HTR-8/SVneo (cell line): ENCODE measurements around a stretch of chr7.

- RRBS = no CpG with 5 or more reads among the region's 4 CpGs
Measured at GRCh38 chr7:127227730-127228202, 25.0 kb downstream of the GRM8 start.

DNA sequence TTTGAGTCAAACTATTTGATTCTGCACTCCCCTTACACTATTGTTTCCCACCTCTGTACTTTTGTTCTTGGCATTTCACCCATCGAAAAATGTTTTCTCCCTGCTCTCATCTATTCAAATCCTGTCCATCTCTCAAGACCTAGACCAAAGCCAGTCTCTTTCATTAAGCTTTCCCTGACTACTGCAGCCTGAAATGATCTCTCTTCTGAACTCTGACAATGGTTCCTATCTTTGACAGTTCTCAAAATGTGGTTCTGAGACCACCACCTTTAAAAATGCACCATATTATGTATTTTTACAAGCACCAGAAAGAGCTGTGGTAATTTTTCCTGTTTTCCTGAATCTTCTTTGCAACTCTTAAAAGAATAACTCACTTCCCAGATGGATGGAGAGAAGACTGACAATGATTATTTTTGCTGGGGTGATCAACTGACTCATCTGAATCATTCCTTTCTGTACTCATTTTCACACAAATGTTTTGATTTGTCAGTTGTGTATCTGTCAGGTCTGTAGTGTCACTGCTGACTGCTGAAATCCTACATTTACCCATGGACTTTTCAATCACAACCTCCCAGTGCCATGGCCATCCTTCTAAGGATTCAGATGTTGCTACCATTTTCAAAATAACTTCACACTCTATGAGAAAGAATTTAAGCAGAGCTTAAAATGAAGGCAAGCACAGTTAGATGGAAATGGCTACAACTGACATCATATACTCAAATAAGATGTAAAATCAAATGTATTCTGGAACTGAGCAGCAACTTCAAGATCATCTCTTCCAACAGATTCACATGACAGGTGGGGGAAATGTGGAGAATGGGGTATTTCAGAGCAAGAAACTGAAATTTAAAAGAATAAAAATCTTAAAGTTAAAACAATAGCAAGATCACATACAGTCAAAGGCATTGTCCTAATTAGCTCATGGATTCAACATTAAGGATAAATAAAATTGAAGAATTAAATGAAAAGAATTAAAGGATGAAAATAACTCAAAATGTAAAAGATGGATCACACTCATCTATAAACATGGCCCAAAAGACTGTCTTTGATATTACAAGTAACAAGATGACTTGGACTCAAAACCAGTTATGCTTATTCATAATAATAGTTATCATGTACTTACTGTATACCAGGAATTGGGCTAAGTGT, 41.0 kb downstream of the ZNF800 start:
- RRBS = no CpG with 5 or more reads among the region's 1 CpG

DNA sequence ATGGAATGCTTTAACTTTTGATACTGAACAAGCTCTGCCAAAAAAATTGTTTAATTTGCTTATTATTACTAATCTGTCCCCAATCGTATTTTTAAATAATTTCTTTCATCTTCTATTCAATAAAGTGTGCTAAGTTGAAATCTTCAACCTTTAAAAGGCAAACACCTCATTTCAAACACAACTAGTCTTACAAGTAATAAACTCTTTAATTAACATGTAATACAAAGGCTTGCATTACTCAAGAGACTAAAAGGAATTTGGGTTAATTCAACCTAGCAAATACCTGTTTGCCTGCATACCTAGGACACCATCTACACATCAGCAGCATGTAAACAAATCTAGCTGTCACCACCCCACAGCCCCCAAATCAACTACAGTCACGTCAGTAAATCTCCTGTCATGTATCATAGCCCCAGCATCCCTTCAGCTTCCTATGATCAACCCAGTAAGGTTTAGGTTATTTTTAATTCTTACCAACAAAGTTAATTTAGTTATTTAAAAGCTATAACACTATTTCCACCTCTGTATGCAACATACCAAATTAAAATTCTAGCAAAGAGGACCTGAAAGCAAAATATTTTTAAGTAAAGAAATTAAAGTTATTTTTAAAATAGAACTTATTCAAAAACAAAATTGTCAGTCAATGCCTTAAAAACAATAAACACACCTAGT, 33.5 kb downstream of the ZNF800 start:
- RRBS = no CpG with 5 or more reads among the region's 2 CpGs

GRCh38 chr7:127383115-127383800, 9.2 kb downstream of the ZNF800 start:
- RRBS = no CpG with 5 or more reads among the region's 1 CpG

- RRBS = no CpG with 5 or more reads among the region's 5 CpGs
Measured at GRCh38 chr7:127413713-127414571, 21.4 kb upstream of the ZNF800 start.

DNA sequence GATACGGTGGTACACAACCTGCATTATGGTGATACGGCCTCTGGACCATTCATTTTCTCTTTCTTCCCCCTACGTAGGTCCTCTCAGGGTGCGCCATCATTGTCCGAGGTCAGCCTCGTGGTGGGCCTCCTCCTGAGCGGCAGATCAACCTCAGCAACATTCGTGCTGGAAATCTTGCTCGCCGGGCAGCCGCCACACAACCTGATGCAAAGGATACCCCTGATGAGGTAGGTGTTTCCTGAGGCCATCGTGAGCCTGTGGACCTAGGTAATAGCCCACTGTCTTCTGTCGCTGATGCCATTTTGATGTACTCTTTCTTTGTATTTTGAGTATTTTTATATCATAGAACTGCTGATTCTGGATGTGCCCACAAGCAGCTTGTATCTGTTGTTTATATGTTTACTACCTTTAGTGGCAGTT, 34.6 kb downstream of the SND1 start:
- RRBS = no CpG with 5 or more reads among the region's 13 CpGs

- RRBS = no CpG with 5 or more reads among the region's 6 CpGs
Measured at GRCh38 chr7:127933491-127934732, 97.3 kb downstream of the LRRC4 start.

DNA sequence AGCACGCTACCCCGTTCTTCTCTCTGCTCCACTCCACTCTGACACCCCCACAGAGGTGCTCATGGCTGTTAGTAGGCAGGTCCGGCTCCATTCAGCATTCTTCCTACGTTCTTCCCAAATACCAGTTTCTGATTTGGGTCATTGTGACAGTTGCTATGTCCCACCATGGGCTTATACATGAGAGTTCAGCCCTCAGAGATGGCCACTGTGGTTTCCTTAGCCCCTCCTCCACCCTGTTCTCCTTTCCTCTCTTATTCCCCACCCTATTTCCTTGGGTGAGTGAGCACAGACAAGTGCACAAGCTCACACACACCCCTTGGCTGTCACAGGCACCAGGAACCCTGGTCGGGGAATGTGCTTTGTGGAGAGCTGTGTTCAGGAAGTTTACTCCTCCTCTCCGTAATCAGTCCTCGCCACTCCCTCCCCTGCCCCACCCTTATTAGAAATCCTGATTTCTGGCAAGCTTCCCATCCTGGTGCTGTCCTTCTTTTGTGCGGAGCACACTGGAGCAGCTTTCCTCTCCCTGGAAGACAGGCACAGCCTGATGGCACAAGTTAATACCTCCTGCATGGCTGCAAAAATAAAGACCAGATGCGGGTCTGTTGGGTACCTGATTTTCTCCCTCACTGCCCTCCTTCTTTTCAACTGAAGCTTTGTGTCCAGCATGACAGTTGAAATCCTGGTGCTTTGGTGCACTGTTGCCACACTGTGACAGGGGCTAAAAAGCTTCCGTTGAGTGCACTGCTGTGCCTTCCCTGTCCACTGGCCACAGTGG, 55.2 kb downstream of the LRRC4 start:
- RRBS = no CpG with 5 or more reads among the region's 10 CpGs

DNA sequence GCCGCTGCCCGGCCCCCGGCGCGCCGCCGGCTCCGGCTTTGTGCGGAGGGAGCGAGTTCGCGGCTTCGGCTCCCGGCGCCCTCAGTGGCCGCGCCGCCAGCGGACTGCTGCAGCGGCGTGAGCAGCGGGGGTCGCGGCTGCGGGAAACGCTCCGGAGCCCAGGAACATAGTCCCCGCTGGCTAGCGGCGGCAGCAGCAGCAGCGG, 453 bp upstream of the LRRC4 start:
- RRBS = 5% methylated on average over 22 of the region's 31 CpGs

GRCh38 chr7:128168538-128169270, 72.4 kb upstream of the LEP start:
- RRBS = 16% methylated on average over 1 of the region's 25 CpGs

DNA sequence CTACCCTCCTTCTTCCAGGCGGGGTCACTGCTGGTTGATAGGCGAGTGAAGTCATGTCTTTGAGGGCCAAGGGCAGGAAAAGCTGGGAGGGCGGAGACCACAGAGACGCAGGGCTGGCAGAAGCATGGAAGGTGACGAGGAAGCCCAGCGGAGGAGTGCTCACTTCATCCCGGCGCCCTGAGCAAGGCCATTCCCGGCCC, 28.3 kb downstream of the IMPDH1 start:
- RRBS = no CpG with 5 or more reads among the region's 9 CpGs

DNA sequence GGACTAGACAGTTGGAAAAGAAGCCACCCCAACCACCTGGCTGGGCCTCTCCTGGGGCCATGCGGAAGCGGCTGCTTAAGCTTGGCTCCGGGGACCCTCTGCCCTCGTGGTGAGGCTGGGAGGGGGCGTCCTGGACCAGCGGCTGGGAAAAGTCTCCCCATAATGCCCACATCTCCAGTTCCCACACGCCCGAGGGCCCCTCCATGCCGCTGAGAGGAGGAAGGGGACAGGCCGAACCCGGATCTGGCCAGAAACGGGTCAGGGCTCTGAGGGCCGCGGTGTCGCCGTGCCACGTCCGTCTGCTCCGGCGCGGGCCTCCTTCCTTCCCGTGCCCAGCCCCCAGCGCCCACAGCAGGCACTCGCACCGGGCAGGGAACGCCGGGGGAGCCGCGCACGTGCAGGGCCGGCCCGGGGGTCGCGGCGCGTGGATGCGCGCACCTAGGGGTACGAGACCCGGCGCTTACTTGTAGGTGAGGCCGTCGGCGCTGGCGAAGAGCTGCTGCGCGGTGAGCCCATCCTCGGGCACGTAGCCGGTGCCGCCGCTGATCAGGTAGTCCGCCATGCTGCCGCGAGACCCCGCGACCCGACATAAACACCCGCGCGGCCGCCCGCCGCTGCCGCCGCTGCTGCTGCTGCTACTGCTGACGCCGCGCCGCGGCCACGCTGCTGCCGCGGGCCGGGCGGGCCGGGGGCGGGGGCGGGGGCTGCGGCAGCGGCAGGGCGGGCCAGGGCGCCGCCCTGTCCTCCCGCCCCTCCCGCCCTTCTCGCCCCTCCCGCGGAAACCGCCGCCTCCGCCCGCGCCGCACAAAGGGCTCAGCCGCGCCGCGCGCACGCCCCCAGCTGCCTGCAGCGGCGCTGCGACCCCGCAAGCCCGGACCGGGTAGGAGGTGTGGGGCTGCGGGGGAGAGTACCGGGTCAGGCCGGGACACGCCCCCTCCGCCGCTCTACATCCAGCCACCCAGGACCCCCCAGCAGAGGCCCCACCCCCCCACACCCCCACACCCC, 4.2 kb downstream of the IMPDH1 start:
- RRBS = 1% methylated on average over 32 of the region's 113 CpGs

DNA sequence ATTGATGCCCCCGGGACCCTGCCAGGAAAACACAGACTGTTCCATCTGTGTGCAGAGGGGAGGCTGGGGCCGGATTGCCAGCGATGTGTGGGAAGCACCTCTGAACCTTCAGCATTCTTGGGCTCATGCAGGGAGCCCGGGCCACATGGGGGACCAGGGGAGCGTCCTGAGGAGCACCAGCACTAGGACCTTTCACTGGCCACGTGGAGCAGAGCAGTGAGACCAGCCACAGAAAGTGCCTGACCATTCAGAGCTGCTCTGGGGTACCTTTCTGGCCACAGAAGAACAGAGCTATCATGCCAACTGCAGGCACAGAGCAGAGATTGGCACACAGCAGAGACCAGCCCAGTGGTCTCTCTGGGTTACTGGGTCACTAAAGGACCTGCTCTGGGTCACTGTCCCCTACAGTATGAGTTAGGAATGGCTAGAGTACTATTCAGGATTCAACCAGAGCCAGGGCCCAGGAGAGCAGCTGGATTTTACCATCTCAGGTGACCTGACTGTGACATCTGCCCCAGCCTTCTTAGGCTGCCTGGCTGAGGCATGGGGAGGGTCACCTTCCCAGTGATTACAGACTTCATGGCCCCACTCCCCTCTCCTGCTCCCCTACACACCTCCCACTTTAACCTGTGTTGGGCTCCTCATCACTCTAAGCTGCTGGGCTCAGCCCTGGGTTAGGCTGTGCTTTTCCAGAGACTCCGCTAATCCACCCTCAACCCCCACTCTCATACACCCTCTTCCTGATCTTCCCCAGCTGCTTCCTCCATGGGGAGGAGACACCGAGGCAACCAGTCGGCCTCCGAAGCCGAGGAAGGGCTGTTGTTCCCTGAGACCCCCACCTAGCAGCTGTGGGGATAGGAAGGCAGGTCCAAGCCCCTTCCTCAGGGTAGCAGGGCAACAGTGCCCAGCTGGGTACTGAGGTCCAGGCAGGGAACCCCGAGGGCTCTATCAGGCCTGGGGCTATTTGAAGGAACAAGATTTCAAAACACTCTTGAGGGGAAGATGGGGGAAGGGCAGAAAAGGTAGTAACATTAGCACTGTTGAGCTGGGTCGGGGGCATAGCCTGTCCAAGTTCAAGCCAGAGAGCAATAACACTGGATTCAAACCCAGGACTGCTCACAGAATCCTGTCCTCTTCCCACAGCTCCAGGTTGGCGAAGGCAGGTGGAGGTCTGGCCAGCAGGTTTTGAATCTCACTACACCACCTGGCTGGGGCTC, 2.1 kb downstream of the IMPDH1 start:
- RRBS = 95% methylated on average over 4 of the region's 14 CpGs

- RRBS = no CpG with 5 or more reads among the region's 10 CpGs
Measured at GRCh38 chr7:128629743-128630475, 42.2 kb upstream of the GARIN1A start.

DNA sequence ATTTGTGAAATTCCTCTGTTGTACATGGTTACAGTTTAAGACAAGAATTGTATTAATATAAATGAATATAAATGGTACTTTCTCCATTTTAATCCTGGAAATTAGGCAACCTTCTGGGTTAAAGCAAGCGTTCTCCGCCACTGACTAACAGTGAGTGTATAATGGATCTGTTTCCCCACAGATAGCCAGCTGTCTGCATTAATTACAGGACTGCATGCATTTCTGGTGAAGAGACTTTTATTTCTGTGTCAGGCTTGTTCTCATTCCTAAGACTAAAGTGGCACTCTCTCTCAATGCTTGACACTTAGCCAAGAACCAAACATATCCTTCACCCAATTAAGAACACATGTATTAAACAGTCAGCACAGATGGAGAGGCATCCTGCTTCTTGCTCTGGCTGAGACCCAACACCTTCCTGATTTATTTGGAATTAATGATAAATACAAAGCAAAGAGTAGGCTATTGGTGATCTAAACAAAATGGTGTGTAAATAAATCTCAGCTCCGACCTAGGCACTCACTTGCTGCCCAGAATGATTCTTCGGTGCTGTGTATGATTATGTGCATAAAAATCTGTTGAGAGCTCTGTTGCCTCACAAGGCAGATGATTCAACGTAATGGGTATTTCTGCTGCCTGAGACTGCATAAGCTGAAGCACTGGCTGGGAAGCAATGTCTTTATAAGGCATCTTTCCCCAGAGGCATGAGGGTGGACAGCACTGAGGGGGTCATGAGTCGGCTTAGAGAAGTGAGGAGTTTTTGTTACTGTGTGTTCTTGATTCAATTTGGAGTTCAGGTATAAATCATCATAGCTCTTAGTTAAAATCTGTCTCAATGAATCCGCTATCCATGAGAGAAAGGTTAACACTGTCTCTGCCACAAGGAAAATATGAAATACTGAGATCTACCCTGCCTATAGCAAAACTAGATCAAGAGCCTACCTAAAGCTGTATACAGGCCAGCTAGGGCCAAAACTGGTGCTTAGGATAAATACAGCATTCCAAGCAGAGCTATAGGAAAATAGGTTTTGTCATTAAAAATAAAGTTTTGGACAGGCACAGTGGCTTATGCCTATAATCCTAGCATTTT, 16.9 kb downstream of the CALU start:
- RRBS = no CpG with 5 or more reads among the region's 7 CpGs

- RRBS = no CpG with 5 or more reads among the region's 10 CpGs
Measured at GRCh38 chr7:128792588-128793157, 905 bp downstream of the CCDC136 start.

DNA sequence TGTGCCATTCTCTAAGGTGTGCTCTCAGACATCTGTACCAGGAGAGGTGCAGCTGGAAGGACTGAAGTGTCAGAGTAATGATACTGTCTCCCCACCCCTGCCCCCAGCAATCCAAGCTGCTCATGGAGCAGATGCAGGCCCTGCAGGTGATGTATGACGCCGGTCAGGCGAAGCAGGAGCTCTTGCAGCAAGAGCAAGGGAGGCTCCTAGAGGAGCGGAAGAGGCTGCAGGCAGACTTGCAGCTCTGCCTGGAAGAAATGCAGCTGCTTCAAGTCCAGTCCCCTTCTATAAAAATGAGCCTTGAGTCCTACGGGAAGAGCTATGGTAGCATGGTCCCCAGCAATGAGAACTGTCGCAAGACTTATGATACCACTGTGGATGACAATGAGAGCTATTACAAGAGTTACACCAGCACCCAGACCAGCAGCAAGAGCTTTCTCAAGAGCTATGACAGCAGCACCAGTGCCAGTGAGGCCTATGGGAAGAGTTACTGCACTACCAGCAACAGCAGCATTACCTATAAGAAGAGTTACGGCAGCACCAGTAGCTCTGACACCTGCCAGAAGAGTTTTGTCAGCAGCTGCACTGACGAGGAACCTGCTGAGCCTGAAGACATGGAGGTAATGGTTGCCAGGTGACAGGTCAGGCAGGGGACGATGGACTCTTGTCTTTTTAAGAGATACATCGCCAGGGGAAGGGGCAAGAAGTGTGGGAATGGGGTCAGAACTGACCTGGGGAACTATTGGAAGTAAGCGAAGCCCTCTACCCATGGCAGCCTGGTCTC, 18.3 kb upstream of the FLNC start:
- RRBS = no CpG with 5 or more reads among the region's 11 CpGs

- RRBS = no CpG with 5 or more reads among the region's 7 CpGs
Measured at GRCh38 chr7:128835794-128836342, 5.7 kb downstream of the FLNC start.

GRCh38 chr7:128840407-128841018, 10.3 kb downstream of the FLNC start:
- RRBS = no CpG with 5 or more reads among the region's 18 CpGs

- RRBS = 80% methylated on average over 4 of the region's 18 CpGs
Measured at GRCh38 chr7:128843716-128844330, 13.6 kb downstream of the FLNC start.